LNCaP clone FGC (cell line): ENCODE measurements around a stretch of chr10.

DNA sequence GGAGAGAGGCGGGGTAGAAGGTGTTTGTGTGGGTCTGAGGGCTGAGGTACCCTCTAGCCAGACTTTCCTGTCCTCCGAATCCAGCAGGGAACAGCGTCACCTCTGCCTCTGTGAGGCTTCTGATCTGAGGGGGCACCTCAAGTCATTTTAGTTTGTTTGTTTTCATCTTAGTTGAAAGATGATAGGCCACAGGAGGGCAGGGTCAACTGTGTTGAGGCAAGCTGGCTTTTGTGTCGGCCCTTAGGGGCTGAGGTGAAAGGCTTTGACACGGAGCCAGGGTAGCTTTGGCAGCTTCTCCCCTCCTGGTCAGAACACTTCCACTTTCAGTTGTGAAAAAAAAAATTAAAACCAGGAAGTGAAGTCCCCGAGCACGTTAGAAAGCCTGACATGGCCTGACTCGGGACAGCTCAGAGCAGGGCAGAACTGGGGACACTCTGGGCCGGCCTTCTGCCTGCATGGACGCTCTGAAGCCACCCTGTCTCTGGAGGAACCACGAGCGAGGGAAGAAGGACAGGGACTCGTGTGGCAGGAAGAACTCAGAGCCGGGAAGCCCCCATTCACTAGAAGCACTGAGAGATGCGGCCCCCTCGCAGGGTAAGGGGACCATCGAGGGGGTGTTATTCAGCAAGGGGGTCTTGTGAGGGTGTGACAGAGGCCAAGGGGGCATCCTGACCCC is 2.1 kb downstream of the ACSL5 start:
- RRBS, 2 experiments = 59% methylated on average over 4 of the region's 17 CpGs; no CpG with 5 or more reads in 1 of the 2 experiments

DNA sequence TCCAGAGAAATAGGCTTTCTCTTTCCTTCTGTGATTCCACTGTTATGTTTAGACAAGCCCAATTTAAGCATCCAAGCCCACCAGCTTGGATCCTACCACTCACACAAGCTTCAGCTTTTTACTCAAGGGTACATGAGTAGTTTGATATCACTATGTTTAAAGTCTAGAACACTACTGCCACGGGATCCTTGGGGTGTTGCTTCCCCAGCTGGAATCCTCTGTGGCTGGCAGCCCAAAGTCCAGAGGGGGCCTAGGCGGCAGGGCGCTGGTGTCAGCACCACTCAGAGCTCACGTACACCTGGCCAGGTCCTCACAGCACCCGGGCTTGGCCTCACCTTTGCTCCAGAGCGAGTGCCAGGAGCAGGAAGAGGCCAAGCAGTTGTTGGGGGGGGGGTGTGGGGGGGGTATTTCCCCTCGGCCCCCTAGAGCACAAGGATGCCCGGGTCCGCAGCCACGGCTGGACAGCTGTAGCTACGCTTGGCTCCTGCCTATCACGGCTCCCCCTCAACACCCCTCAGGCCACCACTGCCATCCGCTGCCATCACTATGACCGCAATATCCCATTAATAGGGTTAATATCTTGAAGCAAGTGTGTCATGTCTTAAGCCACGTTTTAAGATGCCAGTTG is 17.0 kb downstream of the ZDHHC6 start:
- RRBS, 2 experiments = 90 to 92% methylated on average over 2 of the region's 15 CpGs

DNA sequence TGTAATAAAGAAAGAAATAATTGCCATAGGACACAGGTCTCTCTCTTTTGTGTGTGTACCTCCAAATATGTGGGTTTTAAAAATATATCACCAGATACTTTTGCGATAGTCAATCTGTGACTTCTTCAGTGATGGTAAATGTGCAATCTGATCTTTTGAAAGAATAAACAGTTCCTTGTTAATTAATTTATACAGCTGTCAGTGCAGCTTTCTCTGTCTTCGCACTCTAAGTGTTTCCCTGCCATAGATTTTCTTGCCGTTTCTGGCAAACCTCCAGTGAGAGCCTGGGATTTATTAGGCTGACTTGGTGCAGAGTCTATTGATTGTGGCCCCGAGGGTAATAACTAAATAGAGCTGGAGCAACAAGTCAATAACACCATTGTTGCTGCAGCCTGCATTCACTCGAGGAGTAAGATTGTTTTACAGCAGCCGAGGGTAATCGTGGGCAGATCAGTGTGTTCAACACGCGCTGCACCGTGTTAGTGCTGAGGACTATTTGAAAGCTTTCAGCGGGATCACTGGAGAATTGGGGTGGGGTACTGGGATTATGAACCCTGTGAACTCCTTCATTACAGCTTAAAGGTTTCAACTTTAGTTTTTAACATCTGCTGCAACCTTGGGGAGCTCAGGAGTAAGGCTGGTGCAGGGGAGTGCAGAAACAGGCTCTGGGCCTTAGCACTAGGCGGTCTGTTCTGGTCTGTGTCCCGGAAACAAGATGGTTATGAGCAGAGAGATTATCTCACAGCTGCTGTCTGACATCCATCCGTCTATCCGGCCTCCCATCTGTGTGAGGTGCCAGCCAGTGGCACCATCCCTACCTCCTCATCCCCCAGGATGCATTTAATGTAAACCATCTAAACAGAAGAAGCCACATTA is 174.1 kb upstream of the TCF7L2 start:
- RRBS, 2 experiments = no CpG with 5 or more reads among the region's 15 CpGs

DNA sequence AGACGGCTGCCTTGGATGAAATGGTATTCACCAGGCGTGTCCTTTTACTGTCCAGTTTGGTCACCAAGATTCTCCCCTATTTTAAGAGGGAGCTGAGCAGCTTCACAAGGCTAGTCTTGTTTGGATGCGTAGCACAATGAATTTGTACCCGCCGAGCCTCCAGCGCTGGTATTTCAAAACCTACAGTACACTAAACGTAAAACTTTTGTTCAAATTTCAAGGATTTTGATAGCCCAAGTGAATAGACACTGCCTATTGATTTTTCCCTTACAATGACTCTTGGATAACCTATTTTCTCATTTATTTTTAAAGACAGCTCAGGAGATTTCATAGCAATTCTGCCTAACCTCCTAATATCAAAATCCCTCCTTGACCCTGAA is 118.6 kb upstream of the TCF7L2 start:
- RRBS, 2 experiments = no CpG with 5 or more reads among the region's 7 CpGs

DNA sequence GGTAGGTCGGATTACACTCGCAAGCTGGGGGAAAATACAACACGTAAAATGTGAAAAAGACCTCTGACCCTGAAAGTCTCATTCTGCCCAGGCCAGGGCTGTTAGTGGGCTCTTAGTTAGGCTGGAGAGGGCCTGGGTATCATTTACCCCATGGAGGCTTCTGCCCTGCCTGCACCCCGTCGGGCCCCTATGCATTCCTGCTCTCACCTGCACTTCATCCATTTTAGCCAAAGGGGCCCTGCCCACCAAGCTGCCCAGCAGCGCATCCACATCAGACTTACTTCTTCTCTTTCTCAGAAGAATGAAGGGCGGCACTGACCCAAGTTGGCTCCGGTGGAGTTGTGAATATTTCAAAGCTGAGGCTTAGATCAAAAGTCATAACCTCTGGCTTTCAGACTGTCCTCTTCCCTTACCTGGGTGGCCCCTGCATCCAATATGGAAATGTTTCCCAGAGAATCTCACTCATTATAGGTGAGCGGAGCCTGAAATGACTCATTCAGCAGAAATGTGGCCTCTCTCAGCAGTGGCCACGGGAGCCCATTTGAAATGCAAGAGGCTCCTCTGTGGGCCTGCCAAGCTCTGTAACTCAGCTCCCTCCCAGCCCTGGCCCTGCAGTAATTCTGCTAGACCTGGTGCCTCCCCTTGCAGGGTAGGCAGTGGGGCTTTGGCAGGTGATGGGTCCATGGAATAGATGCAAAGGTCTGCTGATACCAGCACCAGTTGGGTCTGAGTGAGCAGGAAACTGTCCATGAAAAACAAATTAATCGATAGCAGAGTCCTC is 117.6 kb upstream of the TCF7L2 start:
- RRBS, 2 experiments = no CpG with 5 or more reads among the region's 11 CpGs

DNA sequence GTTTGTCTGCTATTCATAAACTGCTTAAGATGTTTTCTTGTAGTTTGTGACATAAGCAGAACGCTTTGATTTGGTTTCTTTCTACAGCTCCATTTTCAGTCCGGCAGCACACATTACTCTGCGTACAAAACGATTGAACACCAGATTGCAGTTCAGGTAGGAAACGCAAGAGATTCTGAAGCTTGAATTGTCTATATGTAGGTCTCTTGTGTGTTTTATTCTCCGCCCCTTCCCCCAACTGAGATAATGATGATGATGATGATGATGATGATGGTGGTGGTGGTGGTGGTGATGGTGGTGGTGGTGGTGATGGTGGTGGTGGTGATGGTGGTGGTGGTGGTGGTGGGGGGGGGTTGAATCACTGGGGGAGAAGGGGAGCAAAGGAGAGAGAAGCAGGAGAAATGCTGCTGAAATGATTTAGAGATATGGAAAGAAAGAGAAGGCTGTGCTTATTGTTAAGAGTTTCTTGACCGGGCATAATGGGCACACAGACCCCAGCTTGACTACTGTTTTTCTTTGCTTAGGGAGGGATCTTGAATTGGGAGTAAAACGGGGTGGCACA is 14.5 kb downstream of the TCF7L2 start:
- RRBS, 2 experiments = no CpG with 5 or more reads among the region's 8 CpGs

DNA sequence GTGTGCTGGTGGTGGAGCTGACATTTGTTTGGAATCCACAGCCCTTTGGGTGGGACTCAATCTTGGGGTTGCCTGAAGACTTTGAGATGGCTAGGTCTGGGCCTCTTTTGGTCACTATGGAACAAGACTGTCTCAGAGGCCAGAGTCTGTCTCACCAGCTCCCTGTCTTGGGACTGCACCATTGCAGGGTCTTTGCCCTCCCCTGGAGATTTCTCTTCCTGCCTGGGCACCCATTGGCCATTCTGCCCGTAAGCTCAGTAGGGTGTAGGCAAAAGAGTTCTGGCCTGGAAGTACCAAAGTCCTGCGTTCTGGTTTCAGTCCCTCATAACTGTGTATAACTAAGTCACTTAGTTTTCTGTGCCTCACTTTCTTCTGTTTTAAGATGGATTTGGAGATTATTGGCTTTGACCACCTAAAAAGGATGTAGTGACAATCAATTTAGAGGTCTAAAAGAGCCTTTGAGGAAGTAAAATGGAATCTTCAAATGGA is 80.8 kb downstream of the TCF7L2 start:
- RRBS, 2 experiments = no CpG with 5 or more reads among the region's 2 CpGs

DNA sequence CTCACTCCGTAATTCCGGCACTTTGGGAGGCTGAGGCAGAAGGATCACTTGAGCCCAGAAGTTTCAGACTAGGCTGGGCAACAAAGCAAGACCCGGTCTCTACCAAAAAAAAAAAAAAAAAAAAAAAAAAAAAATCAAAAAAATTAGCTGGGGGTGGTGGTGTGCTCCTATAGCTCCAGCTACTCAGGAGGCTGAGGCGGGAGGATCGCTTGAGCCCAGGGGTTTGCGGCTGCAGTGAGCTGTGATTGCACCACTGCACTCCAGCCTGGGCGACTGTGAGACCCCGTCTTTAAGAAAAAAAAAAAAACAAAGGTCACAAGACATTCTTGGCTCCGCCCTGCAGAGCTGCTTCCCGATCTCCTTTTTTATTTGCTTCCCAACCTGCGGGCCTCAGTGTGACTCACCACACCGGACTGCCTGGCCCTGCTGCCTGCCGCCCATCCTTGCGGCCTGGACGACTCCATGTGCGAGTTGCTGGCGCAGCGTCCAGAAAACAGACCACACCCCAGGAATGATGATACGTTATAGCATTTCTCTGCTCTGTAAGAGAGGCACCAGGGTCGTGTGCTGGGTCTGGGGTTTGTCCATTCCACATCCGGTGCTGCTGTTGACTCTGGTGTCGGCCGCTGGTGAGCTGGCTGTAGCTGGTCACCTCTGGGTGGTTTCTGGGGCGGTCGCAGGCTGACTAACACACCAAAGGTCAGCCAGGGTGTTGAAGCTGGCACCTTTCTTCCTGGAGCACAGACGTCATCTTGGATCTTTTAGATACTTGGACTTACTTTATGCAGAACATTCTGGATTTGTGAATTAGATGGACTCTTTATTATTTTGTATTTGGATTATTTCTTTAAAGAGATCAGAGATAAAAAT is 123.6 kb downstream of the TCF7L2 start:
- RRBS, 2 experiments = 38 to 50% methylated on average over 1 of the region's 26 CpGs

DNA sequence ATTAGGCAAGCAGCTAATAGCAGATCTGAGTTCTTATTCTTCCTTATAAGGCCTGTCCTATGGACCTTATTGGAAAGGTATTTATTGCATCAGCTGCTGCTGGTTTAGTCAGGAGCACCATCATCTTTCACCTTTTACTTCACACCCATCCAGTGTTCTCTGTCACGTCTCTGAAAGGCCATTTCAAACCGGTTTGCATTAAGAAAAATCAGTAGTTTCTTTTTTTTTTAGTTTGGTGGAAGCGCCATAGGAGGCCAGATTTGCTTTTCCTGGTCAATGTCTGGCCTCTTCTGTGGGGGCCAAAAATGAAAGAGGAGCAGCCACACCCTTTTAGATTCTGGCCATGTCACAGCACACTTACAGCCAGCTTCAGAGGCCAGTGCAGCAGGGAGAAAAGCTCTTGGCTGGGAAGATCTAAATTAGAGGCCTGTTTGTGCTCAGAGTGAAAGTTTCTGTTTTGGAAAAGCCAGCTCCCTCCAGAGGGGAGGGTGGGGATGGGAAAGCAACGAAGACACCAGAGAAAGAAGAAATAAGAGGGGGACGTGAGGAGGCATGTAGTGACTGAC is 146.4 kb downstream of the TCF7L2 start:
- RRBS, 2 experiments = no CpG with 5 or more reads among the region's 5 CpGs

GRCh38 chr10:113166449-113167031 is 216.5 kb downstream of the TCF7L2 start:
- RRBS, 2 experiments = no CpG with 5 or more reads among the region's 6 CpGs

DNA sequence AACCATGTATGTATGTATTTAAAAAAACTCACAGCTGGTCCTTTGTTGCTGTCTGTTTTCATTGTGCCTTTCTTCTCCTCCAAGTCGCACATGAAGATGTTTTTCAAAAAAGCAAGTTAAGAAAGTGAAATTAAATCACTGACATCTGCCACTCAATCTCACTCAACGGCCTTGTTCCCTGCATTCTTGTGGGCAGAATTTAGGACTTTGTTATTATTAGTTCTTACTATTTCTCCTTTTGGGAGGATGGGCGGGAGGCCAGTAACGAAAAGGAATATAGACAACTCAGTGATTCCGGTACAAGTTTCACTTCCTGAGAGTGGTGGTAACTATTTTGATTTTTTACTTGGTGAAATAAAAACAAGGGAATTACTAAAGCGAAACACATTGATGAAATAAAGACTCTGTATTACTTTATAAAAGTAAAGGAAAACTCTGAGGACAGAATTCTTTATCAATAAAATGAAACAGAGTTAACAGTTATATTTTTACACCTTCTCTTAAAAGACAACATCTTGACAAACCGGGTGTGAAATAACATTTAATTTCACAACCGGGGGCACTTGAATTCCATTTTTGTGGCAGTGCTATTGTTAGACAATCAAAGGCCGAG is 231.8 kb upstream of the HABP2 start:
- RRBS, 2 experiments = no CpG with 5 or more reads among the region's 9 CpGs

DNA sequence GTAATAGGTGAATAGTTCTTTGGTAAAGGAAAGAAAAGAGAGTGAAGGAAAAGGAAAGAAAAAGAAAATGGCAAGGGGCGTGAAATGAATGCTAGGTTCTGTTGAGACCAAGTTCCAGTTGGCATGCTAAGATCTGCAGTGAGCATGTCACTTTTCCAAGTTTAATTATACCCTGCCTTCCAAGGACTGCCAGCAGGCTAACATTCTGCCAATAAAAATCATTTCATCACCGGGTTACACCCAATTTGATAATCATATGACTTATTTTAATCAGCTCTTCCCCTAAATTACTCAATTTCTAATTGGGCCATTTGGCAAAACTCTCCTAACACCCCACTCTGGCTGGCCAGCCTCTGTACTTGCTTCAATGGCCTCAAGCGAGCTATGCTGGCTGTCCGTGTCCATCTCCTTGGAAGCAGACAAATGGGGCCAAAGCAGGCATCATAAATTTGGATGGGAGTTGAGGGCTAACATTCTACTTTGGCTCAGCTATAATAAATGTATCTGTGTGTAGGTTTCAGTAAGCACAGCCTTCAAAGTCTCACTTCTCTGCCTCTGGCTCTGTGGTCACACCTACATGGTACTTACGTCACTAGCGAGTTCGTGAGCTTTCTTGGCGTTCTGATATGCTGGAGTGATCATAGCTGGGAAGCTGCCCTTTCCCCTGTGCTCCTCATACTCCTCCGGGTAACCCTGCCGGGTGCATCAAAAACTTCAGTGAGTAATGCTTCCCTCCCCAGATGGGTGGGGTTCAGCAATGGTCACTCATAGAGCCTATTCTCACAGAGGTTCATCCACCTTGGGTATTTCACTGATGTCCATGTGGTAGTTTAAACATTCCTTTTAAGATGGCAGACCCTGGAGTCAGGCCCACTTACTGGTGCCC is 17.3 kb downstream of the NRAP start:
- RRBS, 2 experiments = no CpG with 5 or more reads among the region's 10 CpGs

DNA sequence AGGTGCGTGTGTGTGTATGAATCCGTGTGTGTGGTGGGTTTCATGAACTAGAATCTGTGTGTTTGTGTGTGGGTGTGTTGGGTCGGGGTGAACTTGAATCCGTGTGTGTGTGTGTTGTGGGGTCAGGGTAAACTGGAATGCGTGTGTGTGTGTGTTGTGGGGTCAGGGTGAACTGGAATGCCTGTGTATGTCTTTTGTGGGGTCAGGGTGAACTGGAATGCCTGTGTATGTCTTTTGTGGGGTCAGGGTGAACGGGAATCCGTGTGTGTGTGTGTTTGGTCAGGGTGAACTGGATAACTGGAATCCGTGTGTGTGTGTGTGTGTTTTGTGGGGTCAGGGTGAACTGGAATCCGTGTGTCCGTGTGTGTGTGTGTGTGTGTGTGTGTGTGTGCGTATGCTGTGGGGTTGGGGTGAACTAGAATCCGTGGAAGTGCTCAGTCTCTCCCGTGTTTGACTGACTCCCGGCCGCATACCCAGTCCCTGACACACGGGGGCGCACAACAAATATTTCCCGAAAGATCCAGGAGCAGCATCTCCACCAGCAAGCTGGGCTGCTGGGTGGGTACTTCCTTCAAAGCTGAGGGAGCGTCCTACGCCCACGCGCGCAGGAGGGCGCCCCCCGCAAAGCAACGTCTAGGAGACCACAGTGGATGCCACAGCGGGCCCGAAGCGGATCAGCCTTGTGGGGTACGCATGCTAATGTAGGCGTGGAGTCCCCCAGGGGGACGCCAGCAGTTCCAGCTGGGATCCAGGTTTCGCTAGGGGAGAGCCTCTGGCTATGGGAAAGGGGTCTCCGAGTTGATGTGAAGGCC is 843 bp upstream of the CASP7 start:
- RRBS, 2 experiments = no CpG with 5 or more reads among the region's 34 CpGs

GRCh38 chr10:113718713-113719395 is 32.6 kb upstream of the PLEKHS1 start:
- RRBS, 2 experiments = no CpG with 5 or more reads among the region's 16 CpGs

DNA sequence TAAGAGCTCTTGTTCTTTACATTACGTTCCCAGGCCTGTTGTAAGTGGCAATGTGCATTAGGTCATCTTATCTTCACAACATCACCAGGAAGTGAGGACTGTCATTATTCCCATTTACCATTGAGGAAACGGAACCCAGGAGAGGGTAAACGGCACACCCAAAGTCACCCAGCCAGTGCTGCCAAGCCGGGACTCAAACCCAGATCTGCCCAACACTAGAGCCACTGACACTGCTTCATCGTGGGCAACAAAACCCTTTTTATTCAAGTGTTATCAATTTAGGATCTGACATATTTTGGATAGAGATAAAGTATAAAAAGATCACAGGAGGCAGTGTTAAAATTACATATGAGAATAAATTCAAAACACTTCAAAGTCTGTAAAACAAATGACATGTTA is 73.2 kb downstream of the NHLRC2 start:
- RRBS, 2 experiments = no CpG with 5 or more reads among the region's 5 CpGs

GRCh38 chr10:114041361-114041775 is 2.3 kb upstream of the ADRB1 start:
- RRBS, 2 experiments = no CpG with 5 or more reads among the region's 9 CpGs

DNA sequence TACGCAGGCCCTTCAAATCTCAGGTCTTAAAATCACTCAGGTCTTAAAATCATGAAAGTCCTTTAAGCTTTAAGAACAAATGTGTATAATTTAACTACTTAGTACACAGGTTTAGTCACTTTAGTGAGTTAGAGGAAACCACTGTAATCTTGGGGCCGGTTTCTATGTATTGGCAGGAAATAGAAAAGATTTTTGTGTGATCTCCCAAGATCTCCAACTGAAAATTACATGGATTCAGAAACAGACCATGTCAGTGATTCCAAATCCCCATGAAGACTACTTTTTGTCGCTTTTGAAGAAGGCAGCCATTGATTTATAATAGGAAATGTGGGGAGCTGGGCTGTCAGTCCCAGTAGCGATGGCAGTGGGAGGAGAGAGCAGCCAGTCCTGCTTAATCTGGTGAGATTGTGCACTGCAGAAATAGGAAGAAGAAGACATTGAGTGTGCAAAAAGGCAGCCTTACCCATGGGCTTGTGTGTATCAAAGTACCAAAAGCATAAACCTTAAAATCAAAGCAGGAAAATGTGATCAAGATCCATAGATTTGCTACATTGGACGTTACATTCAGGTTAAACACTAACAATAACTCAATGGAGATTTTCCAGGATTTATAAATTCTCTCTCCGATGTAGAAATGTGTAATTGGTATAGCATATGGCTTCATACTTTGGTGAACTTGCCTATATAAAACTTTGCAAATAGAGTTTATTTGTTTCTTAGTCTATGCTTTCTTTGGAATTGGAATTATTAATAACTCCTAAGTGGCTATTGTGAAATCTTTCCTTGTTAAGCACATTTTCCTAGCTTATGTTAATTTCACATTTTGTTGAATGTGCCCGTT is 4.8 kb downstream of the ADRB1 start:
- RRBS, 2 experiments = no CpG with 5 or more reads among the region's 7 CpGs

DNA sequence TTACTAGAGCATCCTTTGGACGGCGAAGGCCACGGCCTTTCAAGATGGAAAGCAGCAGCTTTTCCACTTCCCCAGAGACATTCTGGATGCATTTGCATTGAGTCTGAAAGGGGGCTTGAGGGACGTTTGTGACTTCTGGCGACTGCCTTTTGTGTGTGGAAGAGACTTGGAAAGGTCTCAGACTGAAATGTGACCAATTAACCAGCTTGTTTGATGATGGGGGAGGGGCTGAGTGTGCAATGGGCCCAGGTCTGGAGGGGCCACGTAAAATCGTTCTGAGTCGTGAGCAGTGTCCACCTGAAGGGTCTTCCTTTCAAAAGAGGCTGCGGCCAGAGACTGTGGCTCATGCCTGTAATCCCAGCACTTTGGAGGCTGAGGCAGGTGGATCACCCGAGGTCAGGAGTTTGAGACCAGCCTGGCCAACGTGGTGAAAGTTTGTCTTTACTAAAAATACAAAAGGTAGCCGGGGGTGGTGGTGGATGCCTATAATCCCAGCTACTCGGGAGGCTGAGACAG is 52.7 kb downstream of the VWA2 start:
- RRBS, 2 experiments = no CpG with 5 or more reads among the region's 13 CpGs

DNA sequence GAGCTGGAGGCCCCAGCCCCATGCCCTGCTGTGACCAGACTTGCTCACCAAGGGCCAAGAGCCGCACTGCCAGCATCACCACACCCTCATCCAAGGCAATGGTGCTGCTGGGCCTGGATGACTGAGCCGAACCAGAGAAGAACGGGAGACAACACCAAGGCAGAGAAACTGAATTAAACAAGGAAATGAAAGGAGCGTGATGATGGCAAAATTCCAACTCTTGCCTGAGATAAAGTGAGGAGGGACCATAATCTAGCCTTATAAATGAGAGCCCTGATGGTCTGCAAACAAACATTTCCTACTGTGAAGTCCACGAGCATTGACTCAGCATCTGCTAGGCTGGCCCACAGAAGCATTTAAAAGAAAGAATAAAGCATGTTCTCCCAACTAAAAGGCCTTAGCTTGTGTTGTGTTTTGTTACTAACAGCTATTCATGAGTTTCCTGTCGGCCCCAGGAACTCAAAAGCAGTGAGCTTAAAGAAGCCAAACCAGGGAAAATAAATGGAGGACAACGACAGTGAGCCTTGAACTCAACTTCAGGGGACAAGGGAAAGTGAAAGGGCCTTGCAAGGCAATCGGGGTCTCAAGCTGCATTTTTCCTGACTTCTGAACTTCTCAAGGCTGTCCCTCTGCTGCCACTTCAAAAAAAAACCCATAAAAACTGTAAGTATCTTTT is 60.4 kb downstream of the AFAP1L2 start:
- RRBS, 2 experiments = no CpG with 5 or more reads among the region's 8 CpGs

GRCh38 chr10:114395660-114396030 is 8.7 kb downstream of the AFAP1L2 start:
- RRBS, 2 experiments = no CpG with 5 or more reads among the region's 3 CpGs